Mesangial cell (primary cell): ENCODE data around the genes AQP7B, ZNF514 and TRIM43B.

DNA sequence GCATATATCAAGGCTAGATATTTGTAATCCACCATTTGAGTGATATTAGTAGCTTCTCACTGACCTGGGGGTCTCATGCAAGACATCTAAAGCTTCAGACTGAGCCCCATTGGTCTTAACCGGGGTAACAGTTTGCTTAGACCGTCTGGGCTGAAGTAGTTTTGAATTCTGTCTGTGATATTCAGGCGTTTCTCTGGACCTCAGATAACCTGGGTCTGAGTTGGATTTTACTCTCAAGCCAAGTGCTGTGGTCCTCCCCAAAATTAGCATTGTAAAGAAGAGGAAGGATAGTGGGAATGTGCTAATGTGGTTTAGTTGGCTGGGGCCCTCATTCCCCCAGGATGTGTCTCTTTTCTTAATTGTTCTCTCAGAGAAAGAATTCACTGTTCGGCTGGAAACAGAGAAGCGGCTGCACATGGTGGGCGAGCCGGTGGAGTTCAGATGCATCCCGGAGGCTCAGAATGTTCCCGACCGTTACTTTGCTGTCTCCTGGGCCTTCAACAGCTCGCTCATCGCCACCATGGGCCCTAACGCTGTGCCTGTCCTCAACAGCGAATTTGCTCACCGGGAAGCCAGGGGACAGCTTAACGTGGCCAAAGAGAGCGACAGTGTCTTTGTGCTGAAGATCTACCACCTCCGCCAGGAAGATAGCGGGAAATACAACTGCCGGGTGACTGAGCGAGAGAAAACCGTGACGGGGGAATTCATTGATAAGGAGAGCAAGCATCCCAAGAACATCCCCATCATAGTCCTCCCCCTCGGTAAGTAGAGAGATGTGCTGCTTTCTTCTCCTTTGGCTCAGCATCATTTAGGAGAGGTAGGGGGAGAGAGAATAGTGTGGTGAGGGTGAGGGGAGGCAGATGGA is 2842.4 kb upstream of the AQP7B start:
- RAMPAGE, long total RNA, result no peak

DNA sequence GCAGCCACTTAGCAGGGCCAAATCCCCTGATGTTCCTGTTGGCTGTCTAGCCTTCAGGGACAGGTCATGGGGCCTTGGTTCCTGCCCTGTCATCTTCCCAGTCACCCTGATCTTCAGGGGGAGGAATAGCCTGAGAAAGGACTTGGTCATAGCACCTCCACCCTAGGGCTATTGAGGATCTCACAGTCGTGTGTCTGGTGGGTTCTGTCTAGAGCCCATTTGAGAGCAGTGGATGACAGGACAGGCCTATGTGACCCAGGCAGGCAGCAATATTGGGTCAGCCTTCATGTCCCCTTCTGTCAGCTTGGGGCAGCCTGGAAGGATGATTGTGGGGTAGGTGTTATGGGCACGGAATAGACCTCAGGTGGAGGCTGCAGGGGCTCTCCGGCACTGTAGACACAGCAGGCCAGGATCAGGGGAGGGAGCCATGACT is 2815.7 kb upstream of the AQP7B start:
- RAMPAGE, long total RNA, result no peak

GRCh38 chr2:94586855-94587547 is at the start of gene AQP7B:
AQP7B (plus strand) TSS chr2:94587311.
- RAMPAGE, long total RNA, result no peak

GRCh38 chr2:95047857-95048132 is 22.3 kb downstream of the MAL start:
- RAMPAGE, long total RNA, result no peak

GRCh38 chr2:95108193-95108467 is 13.5 kb downstream of the MRPS5 start:
- RAMPAGE, long total RNA, result no peak

DNA sequence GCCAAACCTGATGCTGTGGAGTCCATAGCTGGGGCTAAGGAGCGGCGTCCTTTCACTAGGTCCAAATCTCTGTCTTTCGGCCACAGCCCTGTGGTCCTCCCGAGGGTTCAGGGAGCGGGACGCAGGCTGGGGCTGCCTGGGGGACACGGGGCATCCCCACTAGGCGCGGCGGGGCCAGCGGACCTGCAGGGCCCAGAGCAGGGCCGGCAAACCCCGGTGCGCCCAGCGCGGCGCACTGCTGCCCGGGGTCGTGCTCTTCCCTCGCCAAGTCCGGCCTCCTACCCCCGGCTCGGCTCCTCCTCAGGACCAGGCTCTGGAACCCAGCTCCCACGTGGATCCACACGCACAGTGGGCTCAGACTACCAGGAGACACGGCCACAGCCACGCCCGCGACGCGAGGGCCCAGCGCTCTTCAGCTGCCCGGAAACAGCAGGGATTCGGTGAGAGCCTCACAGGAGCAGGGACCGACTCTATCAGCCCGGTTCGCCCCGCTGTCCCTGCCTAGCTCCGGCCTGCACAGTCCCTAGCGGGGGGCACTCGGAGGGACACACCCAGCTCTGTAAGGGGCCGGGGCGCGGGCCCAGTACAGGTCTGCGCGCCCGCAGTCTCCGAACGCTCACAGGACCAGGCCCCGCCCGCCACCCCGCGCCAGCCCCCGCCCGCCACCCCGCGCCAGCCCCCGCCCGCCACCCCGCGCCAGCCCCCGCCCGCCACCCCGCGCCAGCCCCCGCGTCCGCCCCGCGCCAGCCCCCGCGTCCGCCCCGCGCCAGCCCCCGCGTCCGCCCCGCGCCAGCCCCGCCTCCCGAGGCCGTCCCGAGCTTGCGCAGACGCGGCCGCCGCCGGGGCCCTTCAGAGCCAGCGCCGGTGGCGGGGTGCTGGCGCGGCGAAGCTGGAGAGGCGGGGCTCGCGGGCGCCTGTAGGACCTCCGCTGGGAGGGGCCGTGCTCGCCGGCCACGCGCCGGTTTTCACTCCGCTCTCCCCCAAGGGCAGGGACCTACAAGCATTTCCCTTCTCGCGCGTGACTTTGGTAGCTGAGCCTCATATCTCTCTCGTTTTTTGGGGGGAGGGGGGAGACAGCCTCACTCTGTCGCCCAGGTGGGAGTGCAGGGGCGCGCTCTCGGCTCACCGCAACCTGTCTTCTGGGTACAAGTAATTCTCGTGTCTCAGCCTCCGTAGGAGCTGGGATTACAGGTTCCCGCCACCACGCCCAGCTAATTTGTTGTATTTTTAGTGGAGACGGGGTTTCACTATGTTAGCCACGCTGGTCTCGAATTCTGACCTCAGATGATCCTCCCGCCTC is at the start of gene ZNF514:
ZNF514 (minus strand) TSS at position 891 of the 1,300 bp plus-strand sequence.
- RAMPAGE, long total RNA, result no peak

DNA sequence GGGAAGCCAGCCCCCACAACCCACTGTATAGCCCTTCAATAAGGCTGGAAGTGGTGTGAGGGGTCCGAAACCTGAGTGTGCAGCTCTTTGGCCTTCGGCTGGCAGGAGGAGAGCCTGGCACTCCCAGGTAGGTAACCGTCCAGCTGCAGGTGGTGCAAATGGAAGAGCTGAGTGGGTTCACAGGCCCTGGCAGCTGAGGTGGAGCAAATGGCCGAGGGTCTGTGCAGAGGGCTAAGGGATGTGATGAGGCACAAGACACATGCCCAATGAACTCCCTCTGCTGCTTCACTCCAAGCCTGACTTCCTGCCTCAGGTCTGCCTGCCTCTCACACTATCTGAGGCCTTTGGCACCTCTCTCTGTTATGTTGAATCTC is 7.6 kb upstream of the ZNF892 start:
- RAMPAGE, long total RNA, result no peak

DNA sequence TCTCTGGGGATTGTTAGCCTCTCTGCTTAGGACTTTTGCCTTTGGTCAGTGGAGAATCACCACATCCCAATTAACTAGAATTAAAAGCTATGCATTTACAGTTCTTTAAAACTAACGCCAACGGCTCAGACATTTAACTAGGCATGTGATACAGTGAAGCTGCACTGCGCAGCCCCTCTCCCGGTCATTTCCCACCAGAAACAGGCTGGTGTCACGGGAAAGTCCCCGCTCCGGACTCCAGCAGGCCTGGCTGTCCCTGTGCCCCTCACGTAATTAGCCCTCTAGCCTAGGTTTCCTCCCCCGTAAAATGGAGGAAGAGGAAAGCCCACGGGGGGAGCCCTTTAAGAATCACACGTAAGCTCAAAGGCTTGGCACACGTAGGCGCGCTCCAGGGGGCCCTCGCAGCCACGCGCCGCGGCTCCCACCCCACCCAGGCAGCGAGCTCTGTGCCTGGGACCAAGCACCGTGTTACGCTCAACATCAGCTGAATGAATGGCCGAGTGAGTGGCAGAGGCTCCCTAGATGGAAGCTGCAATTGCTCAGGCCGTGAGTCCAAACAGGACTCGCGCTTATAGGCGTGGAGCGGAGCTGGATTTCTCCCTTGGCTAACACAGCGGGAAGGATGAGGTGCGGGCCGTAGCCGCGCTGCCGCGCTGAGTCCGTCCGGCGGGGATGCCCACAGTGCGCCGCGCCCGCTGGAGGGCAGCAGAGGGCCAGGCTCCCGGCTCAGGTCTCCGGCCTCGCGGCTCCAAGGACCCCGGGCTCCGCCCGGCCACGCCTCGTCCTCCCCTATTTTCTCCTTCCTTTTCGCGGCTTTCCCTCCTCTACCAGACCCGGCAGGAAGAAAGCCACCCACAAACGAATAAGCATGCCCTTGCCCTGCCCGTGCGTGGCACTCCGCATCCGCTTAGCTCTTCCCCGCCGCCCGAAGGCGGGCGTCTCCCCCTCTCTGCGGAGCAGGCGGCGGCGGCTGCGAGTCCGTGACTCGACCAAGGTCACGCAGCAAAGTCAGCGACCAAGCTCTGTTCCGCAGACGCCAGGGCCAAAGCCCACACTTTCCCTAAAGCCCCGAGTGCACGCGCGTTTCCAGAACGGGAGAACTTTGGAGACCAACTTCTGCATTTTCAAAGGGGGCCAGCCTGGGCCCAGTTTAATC is 48.2 kb downstream of the KCNIP3 start:
- RAMPAGE, long total RNA, result no peak

DNA sequence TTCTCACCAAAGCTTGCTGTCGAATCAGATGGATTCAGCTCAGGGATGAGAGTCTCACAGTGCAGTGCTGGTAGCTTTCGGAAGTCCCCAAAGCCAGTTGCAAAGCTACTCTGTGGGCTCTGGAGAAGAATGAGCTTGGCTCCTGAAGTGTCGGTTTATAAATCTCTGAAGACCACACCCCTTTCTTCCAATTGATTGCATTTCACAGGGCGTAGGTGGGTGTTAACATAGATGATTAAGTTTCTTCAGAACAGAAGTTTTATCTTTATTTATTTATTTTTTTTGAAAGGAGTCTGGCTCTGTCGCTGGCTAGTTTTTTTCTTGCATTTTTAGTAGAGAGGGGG is at the start of gene TRIM43B:
TRIM43B (minus strand) TSS at position 131 of the 344 bp plus-strand sequence.
- RAMPAGE, long total RNA, result no peak

- RAMPAGE, long total RNA, result no peak
Measured at GRCh38 chr2:95682500-95683417, 91.0 kb downstream of the TRIM43 start.

GRCh38 chr2:95695446-95696278 is 103.9 kb downstream of the TRIM43 start:
- RAMPAGE, long total RNA, result no peak

- RAMPAGE, long total RNA, result no peak
Measured at GRCh38 chr2:96098665-96099387, 17.5 kb downstream of the ADRA2B start.

DNA sequence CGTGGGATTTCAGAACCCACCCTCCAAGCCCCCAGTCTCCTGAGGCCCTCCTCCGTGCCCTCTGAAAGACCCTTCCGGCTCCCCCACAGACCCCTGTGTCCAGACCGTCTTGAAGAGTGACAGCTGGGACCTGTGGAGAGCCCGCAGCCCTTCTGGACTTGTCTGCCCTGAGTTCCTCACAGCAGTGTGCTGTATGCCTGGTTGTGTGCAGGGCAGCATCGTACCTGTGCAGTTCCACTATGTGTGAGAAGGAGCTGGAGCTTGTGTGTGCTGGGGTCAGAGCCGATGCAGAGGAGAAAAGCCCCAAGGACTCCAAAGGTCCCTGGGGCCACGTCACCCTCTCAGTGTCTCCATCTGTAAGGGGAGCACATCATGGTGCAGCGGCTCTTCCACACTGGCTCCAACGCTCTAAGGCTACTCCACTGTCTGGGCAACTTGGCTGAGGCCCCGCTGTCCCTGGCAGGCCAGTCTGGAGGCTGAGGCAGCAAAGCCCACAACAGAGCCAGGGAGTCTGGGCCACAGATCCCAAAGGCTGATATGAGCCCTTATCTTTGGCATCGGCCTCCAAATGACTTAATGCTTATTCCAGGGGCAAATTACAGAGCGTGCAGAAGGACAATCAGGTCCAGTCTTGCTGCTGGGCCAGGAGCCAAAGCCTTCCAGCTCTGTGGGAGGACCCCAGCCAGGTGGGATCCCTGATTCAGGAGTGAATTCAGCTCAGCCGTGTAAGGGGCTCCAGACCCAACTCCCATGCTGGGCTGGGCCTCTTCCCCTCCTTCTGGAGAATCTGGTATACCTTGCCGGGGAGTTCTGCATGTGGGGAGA is 1.6 kb upstream of the DUSP2 start:
- RAMPAGE, long total RNA, result no peak

- RAMPAGE, long total RNA, result no peak
Measured at GRCh38 chr2:96241940-96242852, 23.6 kb downstream of the TMEM127 start.

GRCh38 chr2:96259557-96260175 is 6.1 kb downstream of the TMEM127 start:
- RAMPAGE, long total RNA, result no peak

DNA sequence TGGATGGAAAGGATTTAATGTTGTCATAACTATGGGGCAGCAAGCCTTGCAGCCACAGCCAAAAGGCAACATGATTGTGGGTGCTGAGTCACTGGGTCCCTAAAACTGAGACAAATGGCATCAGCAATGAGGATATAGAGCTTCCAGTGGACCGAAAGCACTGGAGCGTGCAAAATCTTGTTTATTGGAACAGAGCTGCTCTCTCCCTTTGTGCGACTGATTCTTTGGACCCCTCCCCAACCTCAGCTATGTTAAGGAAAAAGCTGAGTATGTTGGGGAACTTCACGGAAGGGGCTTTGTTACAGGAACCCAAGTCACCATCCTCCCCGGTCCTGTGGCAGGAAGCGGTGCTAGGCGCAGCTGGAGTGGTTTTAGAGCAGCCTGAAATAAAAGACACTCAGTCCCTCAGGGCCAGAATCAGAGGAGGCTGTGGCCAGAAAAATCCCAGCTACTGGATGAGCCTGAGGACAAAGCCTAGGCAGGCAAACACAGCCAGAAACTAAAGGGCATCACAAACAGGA is 9.5 kb upstream of the ITPRIPL1 start:
- RAMPAGE, long total RNA, result no peak

DNA sequence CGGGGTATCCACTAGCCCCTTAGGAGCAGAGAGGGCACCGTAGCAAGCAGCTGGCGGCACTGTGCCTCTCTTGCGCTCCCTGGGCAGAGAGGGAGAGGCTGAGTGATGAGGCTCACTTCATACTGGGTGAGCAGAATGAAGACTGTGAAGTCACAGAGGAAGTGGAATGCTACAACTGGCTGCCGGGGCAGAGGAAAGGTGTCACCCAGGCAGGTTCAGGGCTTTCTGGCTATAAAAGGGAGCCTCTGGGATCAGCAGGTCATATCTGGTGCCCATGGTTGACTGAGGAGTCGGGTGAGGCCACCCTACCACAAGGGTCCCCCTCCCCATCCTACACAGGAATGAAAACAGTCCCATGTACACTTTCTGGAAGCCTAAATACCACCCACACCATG is 895 bp downstream of the ITPRIPL1 start:
- RAMPAGE, long total RNA, result no peak

GRCh38 chr2:96341719-96342469 is 6.3 kb downstream of the NCAPH start:
- RAMPAGE, long total RNA, result no peak

GRCh38 chr2:96539280-96539927 is 2.9 kb downstream of the ARID5A start:
- RAMPAGE, long total RNA, result no peak

DNA sequence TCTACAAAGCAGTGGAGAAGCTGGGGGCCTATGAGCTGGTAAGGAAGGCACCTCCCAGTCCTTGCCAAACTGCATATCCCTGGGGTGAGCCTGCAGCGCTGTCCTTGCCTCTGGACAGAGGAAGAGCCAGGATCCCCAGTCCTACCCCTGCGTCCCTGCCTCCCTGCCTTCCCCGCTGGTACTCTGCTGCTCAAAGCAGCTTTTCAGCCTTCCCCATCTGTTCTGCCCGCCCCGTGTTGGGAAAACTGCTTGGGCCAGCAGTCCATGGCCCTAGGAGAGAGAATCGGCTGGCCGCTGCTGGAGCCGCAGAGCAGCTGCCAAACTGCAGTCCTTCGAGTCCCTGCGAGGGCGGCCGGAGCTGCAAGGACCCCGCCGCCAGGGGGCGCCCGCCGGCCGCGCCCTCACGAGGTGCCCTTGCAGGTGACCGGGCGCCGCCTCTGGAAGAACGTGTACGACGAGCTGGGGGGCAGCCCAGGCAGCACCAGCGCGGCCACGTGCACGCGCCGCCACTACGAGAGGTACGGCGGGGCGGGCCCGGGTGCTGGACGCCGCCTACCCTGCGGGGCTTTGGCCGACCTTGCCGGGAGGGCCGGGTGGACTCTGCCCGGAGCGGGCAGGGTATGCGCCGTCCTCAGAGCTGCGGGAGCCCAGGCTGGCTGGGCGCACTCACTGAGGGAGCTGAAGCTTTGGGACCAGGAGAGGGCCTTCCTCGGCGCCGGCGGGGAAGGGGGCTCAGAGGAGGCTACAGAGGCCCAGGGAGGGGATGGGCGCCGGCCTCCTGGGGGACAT is 13.4 kb downstream of the ARID5A start:
- RAMPAGE, long total RNA, result no peak